Endometrial microvascular endothelial cells (primary cell): ENCODE measurements around the genes LBH, CAPN13 and MEMO1.

DNA sequence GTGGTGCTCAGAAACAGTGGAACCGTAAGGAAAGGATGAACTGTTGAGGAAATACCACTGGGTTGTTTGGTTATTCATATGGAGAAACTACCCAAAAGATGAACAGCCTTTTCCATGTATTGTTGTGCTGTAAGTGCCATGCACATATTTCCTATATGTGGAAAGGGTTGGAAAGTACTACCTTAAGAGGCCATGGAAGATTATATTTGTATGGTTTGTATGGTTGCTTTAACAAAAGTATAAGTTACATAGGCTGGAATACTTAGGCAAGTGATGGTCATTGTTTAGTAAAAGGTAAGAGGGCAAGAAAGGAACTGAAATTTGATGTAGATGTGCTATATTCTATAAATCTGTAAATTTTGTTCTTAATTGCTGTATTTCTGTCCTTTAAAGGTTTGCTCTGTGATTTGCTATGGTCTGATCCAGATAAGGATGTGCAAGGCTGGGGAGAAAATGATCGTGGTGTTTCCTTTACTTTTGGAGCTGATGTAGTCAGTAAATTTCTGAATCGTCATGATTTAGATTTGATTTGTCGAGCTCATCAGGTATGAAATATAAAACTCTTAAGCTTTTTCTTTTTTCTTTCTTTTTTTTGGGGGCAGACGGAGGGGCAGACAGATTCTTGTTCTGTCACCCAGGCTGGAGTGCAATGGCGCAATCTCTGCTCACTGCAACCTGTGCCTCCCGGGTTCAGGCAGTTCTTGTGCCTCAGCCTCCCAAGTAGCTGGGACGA is 22.2 kb upstream of the SPDYA start:
- RAMPAGE, long total RNA: no peak

DNA sequence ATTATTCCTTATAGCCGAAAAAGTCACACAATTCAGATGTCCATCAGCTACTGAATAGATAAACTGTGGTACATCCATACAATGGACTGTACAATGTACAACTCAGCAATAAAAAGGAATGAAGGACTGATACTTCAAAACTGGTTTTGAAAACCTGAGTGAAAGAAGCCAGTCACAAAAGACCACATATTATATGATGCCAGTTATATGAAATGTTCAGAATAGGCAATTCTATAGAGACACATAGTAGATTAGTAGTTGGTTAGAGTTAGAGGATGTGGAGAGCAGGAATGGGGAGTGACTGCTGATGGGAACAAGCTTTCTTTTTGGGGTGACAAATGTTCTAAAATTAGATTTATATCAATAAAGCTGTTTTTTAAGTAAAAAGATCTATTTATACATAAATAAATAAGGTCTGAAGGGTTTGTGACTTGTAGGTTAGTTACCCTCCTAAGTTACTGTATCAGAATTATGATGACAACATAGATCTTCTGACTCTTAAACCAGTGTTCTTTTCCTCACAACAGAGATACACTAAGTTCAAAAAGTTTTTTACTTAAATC is 12.1 kb upstream of the SPDYA start:
- RAMPAGE, long total RNA: no peak

- RAMPAGE, long total RNA: no peak
Measured at GRCh38 chr2:28860574-28861300, 9.4 kb downstream of the TRMT61B start.

- RAMPAGE, long total RNA: no peak
Measured at GRCh38 chr2:28942093-28942467, 39.0 kb upstream of the TOGARAM2 start.

- RAMPAGE, long total RNA: no peak
Measured at GRCh38 chr2:28951651-28952541, 29.2 kb upstream of the TOGARAM2 start.

DNA sequence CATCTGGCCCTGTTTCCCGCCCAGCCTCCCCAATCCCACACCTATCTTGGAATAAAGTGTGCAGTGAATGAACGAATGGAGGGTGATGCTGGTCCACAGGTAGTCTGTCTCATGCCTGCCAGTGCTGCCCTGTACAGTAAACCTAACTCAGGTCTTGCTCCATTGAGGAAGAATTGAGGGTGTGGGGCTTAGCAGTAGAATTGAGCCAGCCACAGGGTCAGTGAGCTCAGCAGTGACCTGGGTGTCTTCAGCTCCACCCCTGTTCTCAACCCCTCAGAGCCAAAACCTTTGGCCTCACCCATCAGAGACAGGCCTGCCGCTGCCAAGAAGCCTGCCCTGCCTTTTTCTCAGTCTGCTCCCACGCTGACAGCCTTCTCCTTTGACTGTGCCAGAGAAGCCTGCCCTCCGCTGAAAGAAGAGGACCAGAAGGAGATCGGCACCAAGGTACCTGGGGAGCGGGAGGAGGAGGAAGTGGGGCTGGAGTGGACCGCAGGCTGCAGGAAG is 33.1 kb downstream of the TOGARAM2 start:
- RAMPAGE, long total RNA: no peak

- RAMPAGE, long total RNA: no peak
Measured at GRCh38 chr2:29117511-29118552, 2.6 kb downstream of the CLIP4 start.

GRCh38 chr2:29131463-29132037 is 16.3 kb downstream of the CLIP4 start:
- RAMPAGE, long total RNA: no peak

DNA sequence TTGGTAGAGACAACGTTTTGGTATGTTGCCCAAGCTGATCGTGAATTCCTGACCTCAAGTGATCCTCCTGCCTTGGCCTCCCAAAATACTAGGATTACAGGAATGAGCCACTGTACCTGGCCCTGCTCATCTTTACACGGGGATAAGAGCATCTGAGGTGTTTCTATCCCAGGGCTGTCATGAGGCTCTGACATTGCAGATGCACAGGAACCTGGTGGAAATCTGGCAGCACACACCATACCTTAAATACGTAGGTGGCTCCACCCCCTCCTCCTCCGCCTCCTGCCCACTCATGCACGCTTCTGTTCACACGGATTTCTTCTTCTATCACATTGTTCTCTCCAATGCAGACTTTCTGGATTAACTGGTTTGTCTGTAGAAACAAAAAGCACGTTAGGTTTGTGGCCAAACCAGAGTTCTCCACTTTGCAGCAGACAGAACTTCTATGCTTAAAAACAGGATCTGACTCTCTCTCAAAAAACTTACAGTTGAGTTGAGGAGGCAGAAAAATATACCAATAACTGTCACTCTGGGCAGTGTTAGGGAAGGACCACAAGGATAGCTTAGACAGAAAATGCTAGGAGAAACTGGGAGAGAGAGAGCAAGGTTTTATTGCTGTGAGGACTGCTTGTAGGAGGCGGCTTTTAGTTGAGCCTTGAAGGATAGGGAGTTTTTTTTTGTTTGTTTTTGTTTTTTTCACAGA is 118.3 kb downstream of the CLIP4 start:
- RAMPAGE, long total RNA: no peak

GRCh38 chr2:30231474-30231611 is at the start of gene LBH:
LBH (plus strand) TSS chr2:30231534.
- RAMPAGE, long total RNA: no peak

DNA sequence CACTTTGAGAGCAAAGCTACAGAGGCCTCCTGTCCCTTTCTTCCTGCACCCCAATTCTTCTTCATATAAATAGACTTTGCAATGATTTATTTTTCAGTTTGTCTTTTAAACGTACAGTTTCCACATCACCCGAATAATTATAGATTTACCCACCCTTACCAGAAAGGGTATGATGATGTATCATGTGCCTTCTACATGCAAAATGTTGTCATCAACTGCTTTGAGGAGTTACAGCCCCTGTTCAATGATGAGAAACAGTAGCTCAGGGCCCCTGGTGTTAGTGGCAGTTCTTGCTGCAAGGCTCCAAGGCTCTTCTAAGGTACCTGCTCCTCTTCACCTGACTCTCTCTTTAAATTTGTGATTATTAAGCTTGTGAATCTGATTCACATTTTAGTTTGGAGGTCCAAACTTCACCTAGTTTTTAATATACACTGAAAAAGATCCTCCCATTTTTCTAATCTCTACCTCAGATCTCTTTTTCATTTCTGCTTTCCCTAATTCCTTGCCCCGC is 39.7 kb downstream of the LBH start:
- RAMPAGE, long total RNA: no peak

- RAMPAGE, long total RNA: no peak
Measured at GRCh38 chr2:30315651-30316131, 84.4 kb downstream of the LBH start.

GRCh38 chr2:30339285-30339484 is 107.9 kb downstream of the LBH start:
- RAMPAGE, long total RNA: no peak

- RAMPAGE, long total RNA: no peak
Measured at GRCh38 chr2:30514489-30515010, 67.5 kb downstream of the LCLAT1 start.

- RAMPAGE, long total RNA: no peak
Measured at GRCh38 chr2:30807217-30807873, at the start of gene CAPN13. CAPN13 (minus strand) TSS chr2:30807446.

DNA sequence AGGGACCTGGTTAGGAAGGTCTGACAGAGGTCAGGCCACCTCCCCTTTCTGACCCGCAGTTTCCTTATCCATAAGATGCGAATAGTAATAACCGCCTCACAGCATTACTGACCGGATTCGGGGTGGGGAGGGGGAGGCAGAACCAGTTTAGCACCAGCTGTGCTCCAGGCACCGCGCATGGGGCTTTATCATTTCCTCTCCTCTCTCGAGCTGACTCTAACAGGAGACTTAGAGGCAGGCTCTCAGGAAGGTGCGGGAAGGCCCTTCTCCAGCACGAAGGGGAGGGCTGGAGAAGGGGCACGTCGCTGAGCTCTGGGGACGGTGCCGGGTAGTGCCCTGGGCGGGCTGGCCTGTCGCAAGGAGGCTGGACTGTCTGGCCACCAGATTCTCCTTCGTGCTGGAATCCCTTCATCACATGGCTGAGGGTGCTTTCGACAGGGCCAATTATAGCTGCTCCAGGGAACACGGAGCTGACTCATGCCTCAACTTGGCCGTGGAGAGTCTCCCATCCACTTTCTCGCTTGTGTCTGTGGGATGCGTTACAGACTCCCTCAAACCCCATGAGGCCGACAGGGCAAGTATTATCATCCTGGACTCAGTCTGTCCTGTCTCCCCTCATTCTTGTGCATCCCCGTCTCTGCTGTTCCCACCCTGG is 5.8 kb downstream of the EHD3 start:
- RAMPAGE, long total RNA: no peak

- RAMPAGE, long total RNA: no peak
Measured at GRCh38 chr2:31708213-31708402, 127.4 kb upstream of the SRD5A2 start.

- RAMPAGE, long total RNA: no peak
Measured at GRCh38 chr2:31907176-31907630, 103.6 kb downstream of the MEMO1 start.

GRCh38 chr2:31939703-31940879 is 70.7 kb downstream of the MEMO1 start:
- RAMPAGE, long total RNA: no peak

DNA sequence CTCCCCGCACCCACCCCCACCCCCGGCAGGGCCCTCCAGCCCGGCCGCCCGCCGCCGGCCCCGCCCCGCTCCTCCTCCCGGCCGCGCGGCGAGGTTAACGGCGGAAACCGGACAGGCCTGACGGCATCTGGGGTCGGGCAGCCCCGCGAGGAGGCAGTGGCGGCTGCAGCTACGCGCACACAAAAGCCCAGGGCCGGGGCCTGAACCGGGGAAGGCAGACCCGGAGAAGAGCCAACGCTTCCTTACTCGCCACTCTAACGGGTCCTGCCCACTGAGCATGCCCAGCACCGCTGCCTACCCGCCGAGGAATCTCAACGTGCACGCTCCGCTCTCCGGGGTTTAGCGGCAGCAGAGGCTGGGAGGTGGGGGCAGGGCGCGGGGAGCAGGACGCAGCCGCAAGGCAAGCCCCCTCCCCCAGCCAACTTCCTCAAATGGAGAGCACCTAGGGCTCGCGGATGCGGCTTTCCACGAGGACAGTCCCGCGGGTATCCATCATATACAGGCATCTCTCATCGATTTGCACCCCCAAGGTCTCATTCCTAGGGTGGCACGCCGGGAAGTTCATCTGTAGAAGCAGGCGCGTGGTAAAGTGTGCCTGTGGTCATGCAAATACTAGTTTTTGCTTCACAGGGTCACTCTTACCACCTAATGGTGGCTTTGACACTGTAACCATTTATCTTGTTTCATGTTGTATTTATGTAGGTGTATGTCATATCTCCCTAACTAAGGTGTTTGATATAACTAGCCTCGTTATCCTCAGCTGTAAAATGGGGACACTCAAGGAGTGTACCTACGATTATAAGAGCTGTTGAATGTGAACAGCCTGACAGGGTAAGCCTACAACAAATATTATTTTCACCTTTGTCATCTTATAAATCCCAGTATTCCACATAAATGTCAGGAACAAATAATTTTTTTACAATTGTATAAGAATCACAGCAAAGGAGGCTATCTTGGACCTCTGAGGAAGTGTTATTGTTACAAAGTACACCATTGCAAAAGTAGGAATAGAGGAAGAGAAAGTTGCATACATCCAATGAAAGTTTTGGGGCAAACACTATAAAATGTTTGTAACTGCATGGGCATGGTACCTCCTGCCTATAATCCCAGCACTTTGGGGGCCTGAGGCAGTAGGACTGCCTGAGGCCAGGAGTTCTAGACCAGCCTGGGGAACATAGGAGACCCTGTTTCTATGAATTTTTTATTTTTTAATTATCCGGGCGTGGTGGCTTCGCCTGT is at the start of gene MEMO1:
MEMO1 (minus strand) TSS at position 313 of the 1,239 bp plus-strand sequence.
- RAMPAGE, long total RNA: no peak